ENCODE measurements around the genes CLIC3, ENTPD2, MAN1B1 and TOR4A.

GRCh38 chr9:136789115-136789830, 1.9 kb upstream of the TMEM141 start:
- RRBS: no CpG with 5 or more reads among the region's 11 CpGs

DNA sequence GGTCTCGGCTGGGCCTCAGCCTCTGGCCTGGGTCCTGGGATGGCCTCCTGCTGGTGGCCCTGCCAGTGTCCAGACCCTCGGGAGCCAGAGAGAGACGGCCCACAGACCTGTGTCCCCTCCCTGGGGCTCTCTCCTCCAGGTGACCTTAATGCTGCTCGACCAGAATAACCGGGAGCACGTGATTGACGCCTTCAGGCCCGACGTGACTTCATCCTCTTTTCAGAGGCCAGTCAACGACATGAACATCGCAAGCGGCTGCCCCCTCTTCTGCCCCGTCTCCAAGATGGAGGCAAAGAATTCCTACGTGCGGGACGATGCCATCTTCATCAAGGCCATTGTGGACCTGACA, 19.0 kb downstream of the FBXW5 start:
- RRBS: no CpG with 5 or more reads among the region's 16 CpGs

GRCh38 chr9:136939729-136940950, 4.4 kb downstream of the FBXW5 start:
- RRBS: 93% methylated on average over 4 of the region's 49 CpGs

- RRBS: 83% methylated on average over 3 of the region's 74 CpGs
These were observed 2.1 kb downstream of the FBXW5 start for GRCh38 chr9:136942058-136943135.

DNA sequence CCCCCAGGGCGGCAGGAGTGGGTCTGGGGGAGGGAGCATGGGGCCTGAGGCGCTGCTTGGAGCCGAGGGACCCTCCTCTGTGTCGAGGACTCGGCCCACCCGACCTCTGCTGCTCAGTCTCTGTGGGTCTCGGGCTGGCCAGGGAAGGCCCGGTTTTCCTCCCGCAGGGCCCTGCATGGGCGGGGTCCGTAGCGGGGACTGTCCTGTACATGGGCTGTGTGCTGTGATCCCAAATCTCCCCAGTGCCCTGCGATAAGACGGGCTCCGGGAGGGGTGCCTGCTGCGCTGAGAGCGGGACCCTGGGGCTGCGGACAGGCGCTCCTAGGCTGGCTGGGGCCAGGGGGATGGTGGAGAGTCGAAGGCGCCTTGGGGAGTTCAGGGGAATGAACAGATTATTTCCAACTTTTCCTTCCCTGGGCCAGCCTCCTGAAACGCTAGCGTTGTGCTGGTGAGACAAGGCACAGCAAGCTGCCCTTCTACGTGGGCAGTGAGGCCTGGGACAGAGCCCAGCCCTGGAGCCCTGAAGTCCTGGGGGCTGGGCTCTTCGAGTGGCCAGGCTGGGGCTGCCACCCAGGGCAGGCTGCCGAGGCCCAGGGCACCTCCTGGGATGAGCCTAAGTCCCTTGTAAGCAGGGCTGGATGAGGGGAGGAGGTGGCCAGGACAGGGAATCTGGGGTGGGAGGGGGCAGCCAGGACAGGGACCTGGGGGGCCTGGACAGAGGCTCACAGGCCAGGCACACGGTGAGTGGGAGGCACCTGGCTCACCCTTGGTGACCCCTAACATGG, 1.6 kb upstream of the LCN12 start:
- RRBS: 90% methylated on average over 3 of the region's 27 CpGs

- RRBS: 84% methylated on average over 1 of the region's 17 CpGs
These were observed 12.1 kb downstream of the LCN12 start for GRCh38 chr9:136964115-136964585.

DNA sequence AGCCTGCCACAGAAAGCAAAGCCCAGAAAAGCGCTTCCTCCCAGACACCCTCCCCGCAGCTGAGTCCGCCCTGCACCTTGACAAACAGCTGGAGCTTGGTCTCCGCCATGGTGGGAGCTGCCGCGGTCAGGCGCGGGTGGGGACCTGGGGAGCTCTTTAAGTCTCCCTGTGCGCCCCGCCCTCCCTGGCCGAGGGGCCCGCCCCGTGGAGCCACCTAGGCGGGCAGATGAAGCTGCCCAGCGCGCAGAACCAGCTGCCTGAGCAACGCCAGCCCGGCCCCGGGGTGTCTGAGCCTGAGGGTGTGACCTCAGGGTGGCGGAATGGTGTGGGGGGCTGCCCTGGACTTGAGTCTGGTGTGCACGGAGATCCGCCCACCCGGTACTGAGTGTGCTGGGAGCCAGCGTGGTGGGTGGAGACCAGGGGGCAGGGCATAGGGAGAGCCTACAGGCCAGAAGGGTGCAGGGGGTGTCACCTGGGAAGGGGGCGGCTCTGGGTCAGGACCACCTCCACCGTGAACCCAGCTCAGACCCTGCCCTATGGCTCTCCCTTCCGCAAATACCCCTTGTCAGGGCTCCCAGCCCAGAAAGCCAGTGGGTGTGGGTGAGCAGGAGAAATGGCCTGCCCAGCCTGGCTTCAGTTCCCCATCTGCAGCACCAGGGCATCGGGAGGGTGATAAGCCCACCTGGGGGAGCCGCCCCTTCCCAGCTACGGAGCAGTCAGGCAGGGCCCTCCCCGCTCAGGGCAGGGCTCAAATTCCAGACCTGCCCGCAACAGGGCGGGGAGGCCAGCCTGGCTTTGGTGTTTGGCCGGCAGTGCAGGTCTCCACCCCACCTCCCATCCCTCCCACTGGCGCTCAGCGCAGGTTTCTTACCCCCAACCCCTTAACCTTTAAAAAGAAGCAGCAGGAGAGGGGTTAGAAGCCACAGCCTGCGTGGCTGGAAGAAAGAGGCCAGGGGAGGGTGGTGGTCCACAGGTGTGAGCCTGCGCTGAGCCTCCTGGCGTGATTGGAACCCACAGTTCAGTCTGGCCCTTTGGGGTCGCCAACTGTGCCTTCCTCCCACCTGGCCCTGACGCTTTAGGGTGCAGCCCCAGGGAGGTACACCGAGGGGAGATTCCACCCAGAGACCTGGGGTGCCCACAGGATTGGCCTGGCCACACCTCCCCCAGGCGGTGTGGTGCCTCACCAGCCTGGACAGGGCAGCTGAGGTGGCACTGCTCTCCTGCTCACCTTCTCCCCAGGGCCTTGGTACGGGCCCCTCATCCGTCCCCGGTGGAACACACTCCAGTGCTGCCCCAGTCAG, at the start of gene CLIC3:
Gene CLIC3, minus strand, starts transcription at position 134 of the 1,301 bp plus-strand sequence.
- RRBS: 45% methylated on average over 4 of the region's 46 CpGs

DNA sequence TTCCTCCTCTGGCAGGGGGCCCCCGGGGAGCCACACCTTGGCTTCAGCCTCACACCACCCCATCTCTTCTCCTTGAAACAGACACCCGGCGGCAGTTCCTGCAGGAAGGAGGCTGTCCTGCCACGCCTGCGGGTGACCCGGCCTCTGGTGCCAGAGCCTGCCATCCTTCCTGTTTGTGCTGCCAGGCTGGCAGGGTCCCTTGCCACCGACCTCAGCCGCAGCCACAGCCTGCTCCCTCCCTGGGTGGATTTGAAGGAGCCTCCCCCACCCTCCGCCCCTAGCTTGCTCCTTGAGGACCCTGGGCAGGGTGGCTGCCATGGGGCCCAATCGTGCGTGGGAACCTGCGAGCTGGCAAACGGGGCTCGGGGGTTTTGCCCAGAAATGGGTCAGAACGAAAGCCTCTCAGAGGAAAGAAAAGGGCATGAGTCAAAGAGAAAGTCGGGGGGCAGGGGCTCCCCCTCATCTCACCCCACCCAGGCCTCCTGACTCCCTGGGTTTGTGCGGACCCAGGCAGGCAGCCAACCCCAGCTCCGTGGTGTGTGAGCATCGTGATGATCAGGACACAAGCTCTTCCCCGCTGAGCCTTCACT, 2.8 kb upstream of the FUT7 start:
- RRBS: 7% methylated on average over 6 of the region's 20 CpGs

DNA sequence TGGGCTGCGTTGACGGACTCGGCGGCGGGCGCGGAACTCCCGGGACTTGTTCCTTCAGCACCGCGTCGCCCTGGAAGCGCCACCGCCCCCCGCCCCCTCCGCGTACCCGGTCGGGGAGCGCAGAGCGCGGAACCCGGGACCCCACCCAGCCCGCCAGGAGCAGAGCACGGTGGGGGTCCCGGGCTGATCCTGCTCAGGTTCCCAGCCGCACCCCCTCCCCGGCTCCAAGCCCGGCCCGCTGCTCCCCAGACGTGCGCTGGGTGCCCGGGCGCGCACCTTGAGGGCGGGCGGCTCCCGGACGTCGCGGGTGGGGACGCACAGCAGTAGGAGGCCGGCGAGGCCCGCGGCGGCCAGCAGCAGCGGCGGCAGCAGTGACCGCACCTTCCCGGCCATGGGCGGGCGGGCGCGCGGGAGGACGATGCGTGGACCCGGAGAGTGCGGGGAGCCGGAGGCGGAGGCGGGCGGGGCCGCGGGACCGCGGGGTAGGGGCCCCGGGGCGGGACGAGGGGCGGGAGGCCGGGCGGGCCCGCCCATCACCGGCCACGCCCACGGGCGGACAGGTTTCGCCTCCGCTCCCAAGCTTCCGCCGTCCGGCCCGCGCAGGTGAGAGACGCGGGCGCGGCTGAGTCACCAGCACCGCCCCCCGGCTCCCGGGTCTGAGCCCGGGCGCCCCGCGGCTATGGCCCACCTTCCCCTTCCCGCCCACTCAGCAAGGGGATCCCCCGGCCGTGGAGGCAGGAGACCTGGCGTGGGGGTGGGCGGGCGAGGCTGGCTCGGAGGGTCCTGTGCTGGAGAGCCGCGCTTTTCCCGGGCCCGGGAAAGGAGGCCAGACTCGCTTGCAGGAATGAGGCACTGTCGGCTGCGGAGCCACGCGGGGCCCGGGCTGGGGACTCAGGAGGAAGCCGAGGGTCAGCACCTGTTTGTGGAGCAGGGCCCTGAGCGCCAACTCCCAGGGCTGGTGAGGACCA, at the start of gene ENTPD2:
Gene ENTPD2, minus strand, starts transcription at position 457 of the 968 bp plus-strand sequence.
- RRBS: 34% methylated on average over 87 of the region's 115 CpGs

- RRBS: 1% methylated on average over 8 of the region's 83 CpGs
These were observed at the start of gene MAN1B1 for GRCh38 chr9:137086515-137087234. Gene MAN1B1, plus strand, starts transcription at chr9:137086985.

DNA sequence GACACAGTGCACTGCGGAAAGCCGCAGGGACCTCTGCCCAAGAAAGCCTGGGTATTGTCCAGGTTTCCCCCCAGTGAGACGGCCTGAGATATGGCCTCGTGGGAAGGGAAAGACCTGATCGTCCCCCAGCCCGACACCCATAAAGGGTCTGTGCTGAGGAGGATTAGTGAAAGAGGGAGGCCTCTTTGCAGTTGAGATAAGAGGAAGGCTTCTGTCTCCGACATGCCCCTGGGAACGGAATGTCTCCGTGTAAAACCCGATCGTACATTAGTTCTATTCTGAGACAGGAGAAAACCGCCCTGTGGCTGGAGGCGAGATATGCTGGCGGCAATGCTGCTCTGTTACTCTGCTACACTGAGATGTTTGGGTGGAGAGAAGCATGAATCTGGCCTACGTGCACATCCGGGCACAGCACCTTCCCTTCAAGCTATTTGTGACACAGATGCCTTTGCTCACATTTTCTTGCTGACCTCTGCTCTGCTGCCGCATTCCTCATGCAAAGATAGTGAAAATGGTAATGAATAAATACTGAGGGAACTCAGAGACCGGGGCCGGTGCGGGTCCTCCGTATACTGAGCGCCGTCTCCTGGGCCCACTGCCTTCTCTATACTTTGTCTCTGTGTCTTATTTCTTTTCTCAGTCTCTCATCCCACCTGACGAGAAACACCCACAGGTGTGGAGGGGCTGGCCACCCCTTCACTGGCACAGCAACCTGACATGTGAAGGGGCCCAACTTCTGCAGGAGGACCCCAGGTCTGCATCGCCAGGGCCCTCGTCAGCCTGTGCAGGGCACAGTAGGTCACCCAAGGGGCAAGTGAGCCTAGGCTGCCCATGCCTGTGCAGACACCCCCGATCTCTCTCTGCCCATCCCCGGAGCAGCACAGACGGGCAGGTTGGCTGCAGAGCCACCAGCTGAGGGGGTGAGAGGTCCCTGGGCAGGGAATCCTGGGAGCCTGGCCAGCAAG, 2.3 kb upstream of the DPP7 start:
- RRBS: no CpG with 5 or more reads among the region's 29 CpGs

DNA sequence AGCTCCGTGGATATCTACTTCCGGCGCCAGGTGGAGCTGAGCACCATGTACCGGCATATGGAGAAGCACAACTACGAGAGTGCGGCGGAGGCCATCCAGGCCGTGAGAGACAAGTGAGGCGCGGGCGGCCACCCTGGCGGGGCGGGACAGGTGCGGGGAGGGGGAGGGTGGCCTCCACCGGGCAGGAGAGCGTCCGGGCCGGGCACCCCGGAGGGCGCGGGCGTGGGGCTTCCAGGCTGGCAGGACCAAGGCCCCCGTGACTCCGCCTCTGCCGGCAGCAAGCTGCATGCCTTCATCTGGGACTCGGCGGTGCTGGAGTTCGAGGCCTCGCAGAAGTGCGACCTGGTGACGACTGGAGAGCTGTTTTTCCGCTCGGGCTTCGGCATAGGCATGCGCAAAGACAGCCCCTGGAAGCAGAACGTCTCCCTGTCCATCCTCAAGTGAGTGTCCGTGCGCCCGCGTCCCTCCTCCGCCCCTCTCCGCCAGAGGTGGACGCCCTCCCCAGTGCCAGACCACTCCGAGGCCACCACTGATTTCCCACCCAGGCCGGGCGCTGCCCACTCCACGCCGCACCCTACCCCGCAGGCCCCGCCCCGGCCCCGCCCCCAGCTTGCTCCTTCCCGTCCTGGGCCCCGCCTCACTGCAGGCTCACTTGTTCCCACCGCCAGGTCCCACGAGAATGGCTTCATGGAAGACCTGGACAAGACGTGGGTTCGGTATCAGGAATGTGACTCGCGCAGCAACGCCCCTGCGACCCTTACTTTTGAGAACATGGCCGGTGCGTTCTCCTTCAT, 6.8 kb downstream of the LRRC26 start:
- RRBS: 49% methylated on average over 16 of the region's 64 CpGs

GRCh38 chr9:137194778-137195558, 5.6 kb downstream of the TPRN start:
- RRBS: no CpG with 5 or more reads among the region's 23 CpGs

DNA sequence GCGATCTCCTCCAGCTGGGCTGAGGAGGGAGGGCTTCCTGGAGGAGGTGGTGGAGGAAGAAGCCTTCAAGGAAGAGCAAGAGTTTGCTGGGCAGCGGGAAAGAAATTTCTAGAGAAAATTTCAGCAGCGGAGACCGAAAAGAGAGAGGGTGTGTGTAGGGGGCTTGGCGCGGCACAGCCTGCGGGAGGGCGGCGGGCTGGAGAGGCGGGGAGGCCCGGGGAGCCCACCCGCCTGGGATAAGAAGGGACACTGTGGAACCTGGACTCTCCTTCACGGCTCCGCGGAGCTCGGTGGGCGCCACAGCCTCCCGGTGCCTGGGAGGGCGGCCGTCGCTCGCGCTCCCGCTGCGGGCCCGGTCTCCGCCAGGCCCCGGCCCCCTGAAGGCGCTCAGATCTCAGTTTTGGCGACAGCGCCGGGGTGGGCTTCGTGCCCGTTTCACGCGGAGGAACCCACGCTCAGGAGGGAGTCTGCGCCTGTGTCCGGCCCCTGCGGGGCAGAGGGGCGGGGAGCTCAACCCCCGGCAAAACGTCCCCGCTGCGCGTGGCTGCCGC, 571 bp upstream of the NELFB start:
- RRBS: 7% methylated on average over 35 of the region's 47 CpGs

DNA sequence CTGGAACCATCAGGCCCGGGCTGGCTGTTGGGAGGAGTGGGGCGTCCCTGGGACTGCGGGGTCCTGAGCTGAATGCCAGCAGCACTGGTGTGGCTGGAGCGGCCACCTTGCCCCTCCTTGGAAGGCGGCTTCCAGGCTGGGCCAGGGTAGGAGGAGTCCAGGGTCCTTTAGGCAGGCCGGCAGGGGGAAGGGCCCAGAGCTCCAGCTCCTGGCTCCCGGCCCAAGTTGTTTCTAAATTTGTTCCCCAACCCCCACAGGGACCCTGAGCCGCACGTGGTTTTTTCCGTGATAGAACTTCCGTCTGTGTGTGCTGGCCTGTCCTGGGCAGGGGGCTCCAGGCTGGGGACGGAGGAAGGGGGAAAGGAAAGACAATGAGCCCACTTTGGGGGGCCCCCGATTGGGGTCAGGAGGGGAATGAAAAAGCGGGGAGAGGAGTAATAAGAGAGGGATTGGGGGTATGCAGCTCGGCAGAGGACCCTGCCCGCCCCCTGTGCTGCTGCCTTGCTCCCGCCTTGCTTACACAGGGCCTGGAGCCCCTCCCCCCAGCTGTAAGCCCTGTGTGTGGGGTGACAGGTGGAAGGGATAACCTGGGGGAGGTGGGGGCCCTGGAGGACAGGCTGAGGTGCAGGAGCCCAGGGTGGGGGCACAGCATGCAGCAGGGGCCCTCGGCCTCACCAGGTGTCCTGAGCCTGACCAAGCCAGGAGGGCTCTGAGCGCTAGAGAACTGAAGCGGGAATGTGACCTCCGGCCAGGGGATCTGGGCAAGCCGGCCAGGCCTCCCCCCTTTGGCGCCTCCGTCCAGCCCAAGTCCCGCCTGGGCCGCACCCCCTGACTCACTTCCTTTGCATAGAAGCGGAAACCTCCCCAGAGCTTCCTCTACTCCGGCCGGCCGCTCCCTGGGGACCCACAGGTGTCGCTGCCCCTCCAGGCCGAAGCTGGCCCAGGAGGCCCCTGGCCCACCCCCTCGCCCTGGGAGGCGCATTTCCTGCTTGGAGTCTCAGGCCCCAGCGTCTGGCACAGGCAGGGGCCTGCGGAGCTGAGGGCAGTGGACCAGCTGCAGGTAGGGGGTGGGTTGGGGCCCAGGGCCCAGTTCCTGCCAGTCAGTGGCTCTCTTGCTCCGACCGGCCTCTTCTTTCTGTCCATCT, at the start of gene TOR4A:
Gene TOR4A, plus strand, starts transcription at position 879 of the 1,145 bp plus-strand sequence.
- RRBS: 83% methylated on average over 3 of the region's 38 CpGs

- RRBS: 34% methylated on average over 3 of the region's 26 CpGs
These were observed 3.8 kb downstream of the NRARP start for GRCh38 chr9:137297896-137298999.

DNA sequence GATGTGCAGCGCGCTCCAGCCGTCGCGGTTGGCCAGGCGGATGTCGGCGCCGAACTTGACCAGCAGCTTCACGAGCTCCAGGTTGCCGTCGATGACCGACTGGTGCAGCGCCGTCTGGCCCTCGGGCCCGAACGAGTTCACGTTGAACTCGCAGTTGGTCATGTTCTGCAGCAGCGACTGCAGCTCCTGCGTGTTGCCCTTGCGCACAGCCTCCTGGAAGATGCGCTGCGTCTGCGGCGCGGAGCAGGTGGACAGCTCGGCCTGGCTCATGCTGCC, 474 bp downstream of the NRARP start:
- RRBS: no CpG with 5 or more reads among the region's 29 CpGs

DNA sequence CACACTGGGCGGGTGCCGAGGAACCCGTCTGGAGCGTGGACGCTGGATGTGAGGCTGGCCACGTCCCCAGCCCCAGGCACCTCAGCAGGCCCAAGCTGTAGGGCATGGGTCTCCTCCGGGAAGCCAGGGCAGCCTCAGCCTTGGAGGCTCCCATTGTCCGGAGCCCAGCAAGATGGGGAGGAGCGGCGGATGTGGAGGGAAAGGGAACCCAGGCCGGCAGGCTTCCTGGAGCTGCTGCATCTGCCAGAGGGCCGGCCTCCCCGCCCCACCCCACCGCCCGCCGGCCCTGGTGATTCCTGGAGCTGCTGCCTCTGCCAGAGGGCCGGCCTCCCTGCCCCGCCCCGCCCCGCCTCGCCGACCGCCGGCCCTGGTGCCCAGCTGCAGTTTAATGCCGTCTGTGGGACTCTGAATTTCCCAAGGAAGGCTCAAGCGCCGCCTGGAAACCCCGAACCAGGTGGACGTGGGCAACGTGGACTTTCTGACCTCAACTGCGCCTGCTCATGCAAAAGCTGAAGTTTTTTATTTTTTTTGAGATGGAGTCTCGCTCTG, 31.6 kb downstream of the EXD3 start:
- RRBS: 55% methylated on average over 4 of the region's 32 CpGs

DNA sequence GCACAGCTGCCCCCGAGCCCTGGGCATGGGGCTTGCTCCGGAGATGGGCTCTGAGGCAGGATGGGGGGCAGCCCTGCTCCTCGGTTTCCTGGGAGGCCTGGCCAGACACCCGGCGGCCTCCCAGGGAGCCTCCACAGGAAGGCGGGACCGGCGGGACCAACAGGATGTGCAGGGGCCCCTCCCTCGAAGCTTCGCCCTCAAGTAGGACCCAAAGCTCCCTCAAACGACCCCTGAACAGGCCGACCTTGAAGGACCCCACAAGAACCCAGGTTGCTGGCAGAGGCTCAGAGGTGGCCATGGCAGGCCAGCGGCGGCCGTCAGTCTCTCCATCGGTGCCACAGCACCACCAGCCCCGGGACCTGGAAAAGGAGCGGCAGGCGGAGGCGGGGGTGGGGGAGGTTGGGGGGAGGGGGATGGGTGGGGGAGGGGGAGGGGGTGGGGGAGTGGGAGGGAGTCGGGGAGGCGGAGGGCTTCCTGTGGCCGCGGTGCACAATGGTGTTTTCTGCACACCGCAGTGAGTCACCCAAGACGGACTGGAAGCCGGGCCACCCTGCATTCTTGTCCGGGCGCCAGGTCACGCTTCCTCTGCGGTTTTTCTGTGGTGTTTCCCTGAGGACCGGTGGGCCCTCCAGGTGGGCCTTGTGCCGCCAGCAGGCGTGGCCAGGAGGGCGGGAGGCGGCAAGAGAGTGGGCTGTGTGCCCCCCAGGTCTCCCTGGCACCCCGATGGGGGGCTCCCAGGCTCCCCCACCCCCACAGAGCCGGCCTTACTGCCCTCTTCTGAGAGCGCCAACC, 11.5 kb downstream of the EXD3 start:
- RRBS: 59% methylated on average over 8 of the region's 39 CpGs

DNA sequence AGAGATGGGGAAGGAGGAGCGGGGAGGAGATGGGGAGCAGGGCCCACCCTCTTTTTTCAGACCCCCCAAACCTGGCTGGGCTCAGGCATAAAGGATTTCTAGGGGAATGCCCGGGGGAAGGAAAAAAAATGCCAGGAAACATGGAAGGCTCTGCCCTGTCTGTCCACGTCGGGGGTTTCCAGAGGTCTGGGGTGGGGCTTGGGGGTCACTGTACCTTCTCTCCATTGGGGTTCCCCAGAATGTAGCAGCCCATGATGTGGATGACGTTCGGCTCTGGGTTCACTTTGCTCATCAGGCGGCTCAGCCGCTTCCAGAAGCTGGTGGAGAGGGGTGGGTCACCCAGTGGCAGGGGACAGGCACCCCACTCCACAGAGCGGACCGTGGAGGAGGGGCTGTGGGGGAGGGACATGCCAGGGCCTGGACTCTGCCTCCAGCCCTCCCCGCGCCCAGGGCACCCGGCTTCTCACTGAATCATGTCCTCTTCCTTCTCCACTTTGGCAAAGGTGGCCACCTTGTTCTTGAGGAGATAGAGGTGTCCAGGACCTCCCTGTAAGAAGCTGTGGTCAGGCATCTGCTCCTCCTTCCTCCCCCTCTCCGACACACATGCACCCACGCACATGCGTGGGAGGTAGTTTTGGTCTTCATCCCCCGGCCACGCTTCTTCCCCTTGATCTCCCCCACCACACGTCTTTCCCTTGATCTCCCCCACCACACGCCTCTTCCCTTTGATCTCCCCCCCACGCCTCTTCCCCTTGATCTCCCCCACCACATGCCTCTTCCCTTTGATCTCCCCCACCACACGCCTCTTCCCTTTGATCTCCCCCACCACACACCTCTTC, 8.8 kb upstream of the ENTPD8 start:
- RRBS: no CpG with 5 or more reads among the region's 22 CpGs

Data from Jurkat, Clone E6-1 (cell line).